Transverse colon (tissue), 4 donors: ENCODE measurements around a stretch of chr12.

DNA sequence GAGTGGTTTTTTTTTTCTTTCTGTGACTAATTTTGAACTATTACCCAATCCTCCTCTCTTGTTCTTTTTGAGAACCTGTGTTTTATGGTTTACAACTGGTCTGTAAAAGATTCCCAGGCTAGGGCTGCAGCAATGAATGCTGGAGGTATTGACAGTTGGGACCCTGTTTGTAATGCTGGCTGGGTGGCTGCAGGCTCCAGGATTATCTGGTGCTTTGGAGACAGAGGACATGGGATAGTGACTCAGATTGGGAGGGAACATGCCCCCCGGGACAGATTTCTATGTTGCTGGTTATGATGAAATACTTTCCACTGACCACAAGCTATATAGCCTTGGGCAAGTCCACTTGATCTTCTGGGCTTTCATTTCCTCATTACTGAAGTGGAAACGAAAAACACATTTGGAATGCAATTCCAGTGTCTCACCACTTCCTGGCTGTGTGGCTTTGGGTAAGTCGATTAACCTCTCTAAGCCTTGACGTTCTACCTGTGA lies 6.0 kb downstream of the IQCD start:
- PRO-cap: bidirectional peak, plus-strand start at position 373 of the sequence, minus-strand start at position 208 of the sequence
- RAMPAGE, long total RNA, 4 experiments: no peak in any of the 4 experiments

GRCh38 chr12:113221765-113222470 lies 654 bp downstream of the TPCN1 start:
- PRO-cap: no peak
- RAMPAGE, long total RNA, 4 experiments: no peak in any of the 4 experiments

GRCh38 chr12:113252376-113252926 lies 31.2 kb downstream of the TPCN1 start:
- PRO-cap: no peak
- RAMPAGE, long total RNA, 4 experiments: no peak in any of the 4 experiments

GRCh38 chr12:113268579-113269068 lies 47.4 kb downstream of the TPCN1 start:
- PRO-cap: no peak
- RAMPAGE, long total RNA, 4 experiments: start-site peak on the plus strand in 1 of 4 experiments, at chr12:113268768-113268865 at its widest, 23 reads per replicate

GRCh38 chr12:113285493-113286239 lies 49.2 kb downstream of the SLC8B1 start:
- PRO-cap: no peak
- RAMPAGE, long total RNA, 4 experiments: start-site peak on the plus strand in 1 of 4 experiments, at chr12:113285683-113285911 at its widest, 7 to 12 reads per replicate

- PRO-cap: no peak
- RAMPAGE, long total RNA, 4 experiments: start-site peak on the plus strand in 1 of 4 experiments, at chr12:113390748-113391101 at its widest, 9 reads per replicate
Measured at GRCh38 chr12:113390682-113391293, 12.9 kb downstream of the SDS start.

DNA sequence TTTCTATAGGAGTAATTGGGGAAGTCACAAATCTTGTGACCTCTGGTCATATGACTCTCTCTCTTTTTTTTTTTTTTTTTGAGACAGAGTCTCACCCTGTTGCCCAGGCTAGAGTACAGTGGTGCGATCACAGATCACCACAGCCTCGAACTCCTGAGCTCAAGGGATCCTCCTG lies 5.8 kb upstream of the SDSL start:
- PRO-cap: no peak
- RAMPAGE, long total RNA, 4 experiments: no peak in any of the 4 experiments

DNA sequence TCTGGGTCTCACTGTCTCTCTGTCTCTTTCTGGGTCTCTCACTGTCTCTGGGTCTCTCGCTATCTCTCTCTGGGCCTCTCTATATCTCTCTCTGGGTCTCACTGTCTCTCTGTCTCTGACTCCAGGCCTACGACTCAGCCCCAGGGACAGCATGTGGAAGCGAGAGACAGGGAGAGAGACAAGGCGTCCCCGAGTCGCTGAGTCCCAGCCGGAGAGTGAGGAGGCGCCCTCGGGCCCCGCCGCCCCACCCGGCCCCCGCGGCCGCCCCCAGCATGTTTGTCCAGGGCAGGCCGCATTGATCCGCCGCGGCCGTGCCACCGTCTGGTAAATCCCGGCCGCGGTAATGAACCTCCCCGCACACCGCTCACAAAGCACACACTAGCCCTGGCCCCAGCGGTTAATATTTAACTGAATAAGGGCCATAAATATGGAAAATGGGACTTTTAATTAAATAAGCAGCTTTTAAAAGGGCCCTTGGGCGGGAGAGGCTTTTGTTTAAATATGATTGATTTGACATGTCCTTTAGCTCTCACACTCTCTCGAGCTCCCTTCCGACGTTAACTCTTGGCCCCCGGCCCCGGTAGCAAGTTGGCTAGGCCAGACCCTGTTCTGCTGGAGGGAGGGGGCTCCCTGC lies 200.1 kb downstream of the RBM19 start:
- PRO-cap: no peak
- RAMPAGE, long total RNA, 4 experiments: no peak in any of the 4 experiments

- PRO-cap: no peak
- RAMPAGE, long total RNA, 4 experiments: no peak in any of the 4 experiments
Measured at GRCh38 chr12:113959024-113959538, 7.0 kb downstream of the RBM19 start.

DNA sequence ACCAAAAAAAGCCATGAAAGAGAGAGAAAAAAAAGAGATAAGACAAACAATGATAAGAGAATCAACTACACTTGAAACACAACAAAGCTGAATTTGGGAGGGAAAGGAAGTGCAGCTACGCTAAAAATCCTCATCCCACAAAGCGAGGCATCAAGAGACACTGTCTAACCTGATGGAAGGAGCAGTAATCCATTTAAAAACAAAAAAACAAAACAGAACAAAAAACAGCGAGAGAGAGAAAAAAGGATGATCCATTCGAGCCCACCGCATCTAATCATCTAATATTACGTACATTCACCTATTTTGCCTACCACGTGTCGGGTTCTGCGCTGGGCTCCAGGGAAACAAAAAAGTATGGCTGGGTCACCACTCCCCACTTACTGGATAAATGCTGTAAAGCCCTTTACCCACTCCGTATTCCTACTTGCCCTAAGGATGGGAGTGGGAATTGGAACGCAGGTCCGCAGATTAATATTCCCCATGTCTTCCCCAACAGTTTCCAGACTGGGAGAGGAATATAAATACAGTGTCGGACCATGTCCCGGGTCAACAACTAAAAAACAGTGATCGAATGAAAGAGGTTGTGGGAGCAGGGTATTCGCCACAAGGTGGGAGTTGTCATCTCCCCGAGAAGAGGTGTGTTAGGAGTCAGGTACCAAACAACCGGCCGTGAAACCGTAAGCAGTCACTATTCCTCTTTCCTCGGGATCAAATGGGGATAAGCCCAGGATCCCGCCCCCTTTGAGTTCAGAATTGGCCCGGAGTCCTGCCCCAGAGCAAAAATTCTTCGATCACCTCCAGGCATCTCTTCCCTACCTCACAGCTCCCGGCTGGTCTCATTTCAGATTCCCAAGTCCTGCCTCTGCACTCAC lies 569 bp downstream of the RBM19 start:
- PRO-cap: no peak
- RAMPAGE, long total RNA, 4 experiments: no peak in any of the 4 experiments

GRCh38 chr12:114041258-114041466 lies 75.0 kb upstream of the RBM19 start:
- PRO-cap: no peak
- RAMPAGE, long total RNA, 4 experiments: no peak in any of the 4 experiments

DNA sequence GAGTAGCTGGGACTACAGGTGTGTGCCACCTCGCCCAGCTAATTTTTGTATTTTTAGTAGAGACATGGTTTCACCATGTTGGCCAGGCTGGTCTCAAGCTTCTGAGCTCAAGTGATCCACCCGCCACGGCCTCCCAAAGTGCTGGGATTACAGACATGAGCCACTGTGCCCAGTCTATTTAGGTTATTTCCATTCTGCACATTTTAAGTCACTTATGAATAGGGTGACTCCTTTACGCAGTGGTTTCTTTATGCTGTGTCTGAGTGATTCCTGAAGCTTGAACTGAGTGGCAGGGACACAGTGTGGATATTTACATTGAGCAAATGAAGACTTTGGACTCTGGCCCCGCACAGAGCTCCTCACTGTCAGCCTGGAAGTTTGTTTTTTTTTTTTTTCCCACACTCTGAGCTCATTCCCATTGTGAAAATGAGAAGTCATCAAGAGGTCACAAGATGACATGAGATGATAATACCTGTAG lies 72.6 kb downstream of the TBX3 start:
- PRO-cap: unidirectional peak, minus-strand start at position 284 of the sequence
- RAMPAGE, long total RNA, 4 experiments: no peak in any of the 4 experiments

GRCh38 chr12:114664957-114665264 lies 19.1 kb downstream of the TBX3 start:
- PRO-cap: no peak
- RAMPAGE, long total RNA, 4 experiments: no peak in any of the 4 experiments

GRCh38 chr12:114672829-114673850 lies 10.8 kb downstream of the TBX3 start:
- PRO-cap: unidirectional peak, minus-strand start at chr12:114673247
- RAMPAGE, long total RNA, 4 experiments: no peak in any of the 4 experiments

- PRO-cap: no peak
- RAMPAGE, long total RNA, 4 experiments: no peak in any of the 4 experiments
Measured at GRCh38 chr12:114679539-114680199, 4.3 kb downstream of the TBX3 start.

DNA sequence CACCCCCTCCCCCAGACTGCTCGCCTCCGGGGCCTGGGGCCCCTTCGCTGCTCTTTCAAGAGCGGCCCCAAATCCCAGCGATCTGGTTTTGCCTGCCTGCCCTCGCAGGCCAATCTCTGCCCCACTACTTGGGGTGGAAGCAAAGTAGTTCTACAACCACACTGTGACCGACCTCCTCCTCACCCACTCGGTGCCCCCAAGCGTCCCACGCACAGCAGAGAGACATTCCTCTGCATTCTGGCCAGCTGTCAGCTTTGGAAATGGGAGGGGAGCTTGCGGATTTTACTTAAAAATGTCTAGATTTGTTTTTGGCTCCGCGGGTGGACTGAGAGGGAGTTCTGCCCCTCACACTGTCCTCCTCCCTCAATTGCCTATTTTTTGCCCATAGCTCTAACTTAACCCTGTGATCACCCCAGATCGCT lies 2.5 kb upstream of the TBX3 start:
- PRO-cap: no peak
- RAMPAGE, long total RNA, 4 experiments: no peak in any of the 4 experiments

GRCh38 chr12:114687753-114688325 lies 3.9 kb upstream of the TBX3 start:
- PRO-cap: no peak
- RAMPAGE, long total RNA, 4 experiments: no peak in any of the 4 experiments

DNA sequence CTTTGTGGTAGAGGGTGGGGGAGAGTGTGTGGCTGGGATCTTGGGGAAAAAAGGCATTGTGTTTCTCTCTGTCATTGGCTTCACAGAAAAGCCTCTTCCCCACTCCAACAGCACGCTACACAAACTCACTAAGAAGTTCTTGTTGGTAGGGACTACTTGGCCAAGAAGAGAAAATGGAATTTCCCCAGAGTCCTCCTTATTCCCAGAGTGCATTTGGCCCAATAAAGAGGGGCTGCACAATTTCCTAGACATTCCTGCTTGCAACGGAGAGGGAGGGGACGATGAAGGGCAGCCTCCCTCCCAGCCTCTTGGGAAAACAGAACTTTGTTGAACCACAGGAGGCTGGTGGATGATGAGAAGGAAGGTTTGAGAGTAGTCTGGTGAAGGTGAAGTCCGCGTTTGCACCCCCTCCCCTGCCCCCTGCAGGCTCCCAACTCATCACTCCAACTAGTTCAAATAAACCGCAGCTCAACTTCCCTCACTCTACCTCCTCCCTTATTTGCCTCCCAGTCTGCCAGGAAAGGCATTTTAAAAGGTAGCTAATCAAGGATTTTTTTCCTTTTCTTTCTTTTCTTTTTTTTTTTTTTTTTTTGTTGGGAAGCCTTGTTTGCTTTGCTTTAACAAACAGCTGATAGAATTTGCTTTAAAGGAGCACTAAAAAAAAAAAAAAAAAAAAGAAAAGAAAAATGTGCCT lies 19.1 kb upstream of the TBX3 start:
- PRO-cap: no peak
- RAMPAGE, long total RNA, 4 experiments: no peak in any of the 4 experiments

GRCh38 chr12:115320849-115321491 lies 637.0 kb upstream of the TBX3 start:
- PRO-cap: no peak
- RAMPAGE, long total RNA, 4 experiments: no peak in any of the 4 experiments

DNA sequence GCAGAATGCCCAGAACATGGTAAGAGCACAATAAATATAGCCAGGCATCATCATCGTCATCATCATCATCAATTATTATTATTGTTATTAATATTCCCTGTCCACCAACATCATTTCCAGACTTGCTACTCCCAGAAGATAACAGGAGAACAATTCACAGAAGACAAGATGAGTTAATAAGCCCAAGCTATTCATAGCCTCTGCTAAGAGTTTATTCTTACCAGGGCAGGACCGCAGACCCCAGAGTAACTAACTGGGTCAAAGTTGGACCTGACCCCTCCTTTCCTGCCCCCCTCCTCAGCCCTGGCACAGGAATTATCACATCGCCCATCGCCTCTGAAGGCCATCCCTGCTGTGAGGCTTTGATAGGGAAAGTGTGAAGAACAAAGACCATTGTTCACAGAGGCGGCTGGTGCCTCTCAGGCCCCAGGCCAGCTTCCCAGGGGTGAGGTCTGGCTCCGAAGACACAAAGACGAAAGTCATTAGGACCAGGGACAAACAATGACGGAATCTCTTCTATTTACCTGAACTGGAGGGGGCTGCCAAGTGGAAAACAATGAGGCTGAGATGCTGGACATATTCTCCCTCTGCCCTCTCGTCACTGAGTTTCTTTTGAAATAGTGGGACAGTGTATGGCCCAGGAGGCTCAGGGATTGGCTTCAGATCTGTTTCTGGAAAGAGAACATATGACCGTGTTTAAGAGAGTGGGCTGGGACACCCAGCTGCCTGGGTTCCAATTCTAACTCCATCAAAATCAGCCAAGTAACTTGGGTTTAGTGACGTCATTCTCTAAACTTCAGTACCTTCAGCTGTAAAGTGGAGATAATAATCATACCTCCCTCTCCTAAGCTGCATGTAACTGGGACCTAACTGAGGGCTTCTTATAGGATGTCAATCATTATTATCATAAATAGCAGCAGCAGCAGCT lies 769.5 kb downstream of the MED13L start:
- PRO-cap: no peak
- RAMPAGE, long total RNA, 4 experiments: no peak in any of the 4 experiments